RPMI7951 (cell line): ENCODE measurements around a stretch of chr10.

DNA sequence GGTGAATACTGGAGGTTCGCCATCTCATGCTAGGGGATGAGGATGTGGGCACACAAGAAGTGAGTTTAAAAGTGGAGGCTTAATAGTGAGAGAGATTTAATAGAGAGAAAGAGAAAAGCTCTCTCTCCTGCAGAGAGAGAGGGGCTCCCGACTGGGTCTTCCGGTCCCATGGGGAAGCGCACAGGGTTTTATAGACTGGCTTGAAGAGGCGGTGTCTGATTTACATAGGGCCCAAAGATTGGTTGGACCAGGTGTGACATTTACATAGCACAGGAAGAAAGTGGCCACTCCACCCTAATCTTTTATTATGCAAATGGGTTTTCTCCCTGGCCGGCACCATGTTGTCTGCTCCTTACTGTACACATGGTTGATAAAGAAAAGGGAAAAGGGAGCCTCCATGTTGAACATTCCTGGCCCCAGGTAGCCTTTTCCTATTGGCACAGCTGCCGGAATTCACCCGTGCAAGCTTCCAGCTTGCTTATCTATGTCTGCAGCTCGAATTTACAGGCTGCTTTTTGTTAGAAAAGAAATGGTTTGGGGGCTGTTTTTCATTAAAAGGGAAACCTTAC is 52.4 kb upstream of the SEPHS1 start:
- RAMPAGE, long total RNA = no peak

GRCh38 chr10:13499703-13500454 is 28.9 kb downstream of the BEND7 start:
- RAMPAGE, long total RNA = no peak

GRCh38 chr10:13803936-13804355 is 217.2 kb downstream of the PRPF18 start:
- RAMPAGE, long total RNA = no peak

- RAMPAGE, long total RNA = no peak
Observed at GRCh38 chr10:14074566-14074859, 256.2 kb downstream of the FRMD4A start.

- RAMPAGE, long total RNA = no peak
Observed at GRCh38 chr10:14518749-14519510, 188.2 kb upstream of the FRMD4A start.

DNA sequence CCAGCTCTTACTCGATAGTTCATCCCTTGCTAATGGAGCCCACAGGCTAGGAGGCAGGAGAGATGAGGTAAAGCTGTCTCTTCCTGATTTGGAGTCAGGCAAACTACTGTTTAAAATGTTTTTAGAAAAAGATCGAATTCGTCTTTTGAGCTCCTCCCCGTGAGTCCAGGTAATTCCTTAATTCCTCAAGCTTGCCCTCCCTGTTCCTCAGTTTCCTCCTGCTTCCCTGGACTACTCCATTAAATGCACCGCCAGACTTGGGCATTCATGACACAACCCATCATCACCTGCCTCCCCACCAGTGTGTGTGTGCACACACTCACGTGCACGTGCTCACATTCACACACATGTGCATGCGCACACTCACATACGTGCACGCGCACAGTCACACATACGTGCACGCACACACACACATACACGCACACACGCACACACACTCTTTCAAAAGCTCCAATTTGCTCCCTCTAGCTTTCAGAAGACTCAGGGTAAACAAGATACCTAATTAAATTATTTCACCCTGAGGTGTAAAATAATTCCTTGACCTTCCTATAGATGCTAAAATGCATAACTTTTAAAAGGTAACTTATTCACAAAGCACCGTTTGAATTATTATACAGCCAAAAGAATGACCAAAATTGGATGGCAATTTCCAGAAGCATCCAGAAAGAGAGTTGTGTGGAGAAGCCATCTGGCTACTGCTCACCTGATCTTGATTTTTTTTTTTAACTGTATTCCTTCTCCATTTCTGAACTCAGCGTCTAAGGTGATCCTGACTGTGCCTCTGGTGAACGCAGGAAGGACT is 216.6 kb downstream of the FAM107B start:
- RAMPAGE, long total RNA = no peak

DNA sequence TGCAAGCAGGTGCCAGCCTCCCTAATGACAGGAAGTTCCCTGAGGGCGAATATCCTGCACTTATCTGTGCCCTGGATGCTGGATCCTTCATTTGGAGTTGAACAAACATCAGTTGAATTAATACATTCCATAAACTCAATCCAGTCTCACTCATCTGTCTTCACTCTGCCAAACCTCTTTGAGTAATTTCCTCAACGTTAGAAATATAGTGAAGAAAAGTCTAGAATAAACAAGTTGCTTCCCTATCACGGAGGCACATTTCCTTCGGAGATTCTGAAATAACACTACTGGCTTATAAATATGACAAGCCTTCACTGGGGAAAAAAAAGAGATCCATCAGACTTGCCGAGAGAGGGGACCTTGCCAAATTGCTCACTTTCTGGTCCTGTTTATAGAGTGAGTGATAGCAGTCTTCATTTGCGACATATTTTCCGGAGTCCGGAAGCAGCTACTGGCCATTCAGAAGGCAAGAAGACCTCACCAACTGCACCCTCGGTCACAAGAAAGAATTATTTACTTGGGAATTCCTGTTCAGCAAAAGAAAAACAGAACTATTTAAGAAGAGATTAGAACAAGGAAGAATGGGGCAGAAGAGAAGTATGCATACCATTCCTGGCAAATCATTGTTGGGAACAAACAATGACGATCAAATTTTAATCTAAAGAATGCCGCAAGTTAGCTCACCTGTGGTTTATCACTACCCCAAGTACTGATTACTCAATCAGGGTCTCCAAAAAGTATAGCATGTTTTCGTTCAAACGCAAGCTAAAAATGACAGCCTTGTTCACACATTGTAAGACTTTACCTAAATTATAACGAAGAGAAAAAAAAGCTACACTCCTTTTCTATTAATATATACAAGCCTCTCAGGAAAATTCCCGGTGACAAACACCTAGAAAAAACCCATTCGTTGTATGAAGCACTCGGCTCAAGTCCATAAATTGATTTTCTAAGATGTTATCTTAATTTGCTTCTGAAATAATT is 196.2 kb downstream of the FAM107B start:
- RAMPAGE, long total RNA = no peak

DNA sequence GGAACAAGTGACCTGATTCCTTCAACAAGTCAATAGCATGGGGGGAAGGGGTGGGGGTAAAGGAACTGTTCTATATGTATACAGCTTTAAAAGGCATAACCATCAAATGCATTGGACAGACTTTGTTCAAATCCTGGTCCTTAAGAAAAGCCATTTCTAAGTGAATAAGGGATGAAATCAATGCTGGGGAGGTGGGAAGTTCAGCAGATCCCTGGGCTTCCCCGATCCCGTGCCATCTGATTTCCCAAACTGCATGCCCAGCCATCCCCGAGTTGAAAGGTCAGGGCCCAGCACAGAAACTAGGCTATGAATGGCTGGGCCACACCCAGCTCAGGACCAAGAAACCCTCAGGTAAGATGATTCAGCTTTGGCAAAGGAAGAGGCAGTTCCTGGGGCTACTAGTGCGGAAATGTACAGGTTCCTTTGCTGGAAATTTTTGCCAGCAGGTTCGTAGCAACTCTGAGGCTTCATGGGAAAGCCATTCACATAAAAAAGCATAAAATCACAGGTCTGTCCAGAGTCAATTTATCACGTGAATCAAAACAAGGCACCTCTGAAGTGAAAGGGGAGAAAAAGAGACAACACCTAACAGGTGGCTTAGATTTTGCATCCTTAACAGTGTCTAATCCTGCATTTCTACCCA is 182.7 kb downstream of the FAM107B start:
- RAMPAGE, long total RNA = no peak

GRCh38 chr10:14592545-14593136 is 182.1 kb downstream of the FAM107B start:
- RAMPAGE, long total RNA = no peak

DNA sequence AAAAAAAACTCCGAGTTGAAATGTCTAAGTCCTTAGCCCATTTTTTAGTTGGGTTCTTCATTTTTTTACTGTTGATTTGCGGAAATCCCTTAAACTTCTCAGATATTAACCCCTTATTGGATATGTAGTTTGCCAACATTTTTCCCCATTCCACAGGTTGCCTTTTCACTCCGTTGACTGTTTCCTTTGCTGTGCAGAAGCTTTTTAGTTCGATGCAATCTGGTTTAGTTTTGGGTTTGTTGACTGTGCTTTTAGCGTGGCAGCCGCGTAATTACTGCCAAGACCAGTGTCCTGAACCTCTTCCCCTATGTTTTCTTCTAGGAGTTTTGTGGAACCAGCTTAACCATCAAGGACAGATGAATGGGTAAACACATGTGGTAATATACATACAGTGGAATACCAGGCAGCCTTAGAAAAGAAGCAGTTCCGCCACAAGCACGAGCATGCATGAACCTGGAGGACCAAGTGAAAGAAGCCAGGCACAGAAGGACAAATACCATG is 176.7 kb downstream of the FAM107B start:
- RAMPAGE, long total RNA = no peak

- RAMPAGE, long total RNA = no peak
Observed at GRCh38 chr10:14602925-14603265, 171.8 kb downstream of the FAM107B start.

- RAMPAGE, long total RNA = no peak
Observed at GRCh38 chr10:14645129-14645670, 129.5 kb downstream of the FAM107B start.

- RAMPAGE, long total RNA = no peak
Observed at GRCh38 chr10:14749043-14749780, 25.5 kb downstream of the FAM107B start.

DNA sequence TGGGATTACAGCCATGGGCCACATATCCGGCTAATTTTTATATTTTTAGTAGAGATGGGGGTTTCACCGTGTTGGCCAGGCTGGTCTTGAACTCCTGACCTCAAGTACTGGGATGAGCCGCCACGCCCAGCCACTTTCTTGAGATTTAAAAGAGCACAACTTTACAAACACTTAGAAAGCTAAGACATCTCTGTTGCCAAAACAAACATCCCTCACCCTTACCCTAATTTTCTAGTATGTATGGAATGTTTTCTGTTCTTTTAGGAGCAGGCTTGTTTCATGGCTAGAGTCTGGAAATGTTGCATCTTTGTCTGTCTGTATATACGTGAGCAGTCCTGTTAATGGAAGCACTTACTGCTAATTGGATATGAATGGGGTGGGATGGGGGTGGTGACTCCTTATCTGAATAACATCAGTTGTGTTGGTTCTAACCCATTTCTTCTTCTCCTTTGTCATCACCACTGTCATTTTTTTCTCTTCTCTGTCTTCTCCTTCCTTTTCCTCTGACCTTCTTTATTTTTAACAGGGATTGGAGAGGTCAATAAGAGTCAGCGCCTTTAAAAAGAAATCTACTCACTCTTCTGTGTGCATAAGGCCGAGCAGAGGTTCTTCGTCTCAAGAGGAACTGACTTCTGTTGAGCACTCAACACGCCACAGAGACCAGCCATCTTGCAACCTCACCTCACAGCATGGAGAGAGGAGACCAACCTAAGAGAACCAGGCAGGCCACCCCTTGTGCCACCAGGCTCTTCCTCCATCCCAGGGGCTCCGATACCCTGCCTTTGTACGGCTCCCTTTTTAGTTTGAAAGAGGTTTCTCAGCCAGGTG is 3.1 kb downstream of the OLAH start:
- RAMPAGE, long total RNA = no peak

GRCh38 chr10:15167354-15168110 is 961 bp downstream of the NMT2 start:
- RAMPAGE, long total RNA = no peak

DNA sequence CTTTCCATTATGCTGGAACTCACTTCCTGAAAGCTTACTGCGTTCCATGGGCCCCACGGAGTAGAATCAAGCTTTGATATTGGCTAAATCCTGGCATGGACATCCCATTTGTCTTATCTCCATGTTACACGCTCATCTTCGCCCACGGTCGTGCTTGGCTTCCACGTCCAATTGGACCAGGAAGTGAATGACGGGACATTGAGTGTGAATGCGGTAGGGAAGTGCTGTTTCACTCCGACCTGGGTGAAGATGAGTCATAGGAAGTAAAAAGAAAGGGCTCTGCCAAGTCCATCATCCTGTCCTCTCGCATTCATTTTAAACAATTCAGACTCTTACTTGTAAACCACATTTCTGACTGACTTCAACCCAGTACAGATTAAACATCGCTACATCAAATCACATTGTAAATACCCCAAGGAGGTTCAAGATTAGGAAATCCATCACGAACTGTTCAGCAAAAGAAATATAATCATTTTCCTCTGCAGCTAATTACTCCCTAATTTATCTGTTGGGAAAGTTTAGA is 45.4 kb downstream of the FAM171A1 start:
- RAMPAGE, long total RNA = no peak

- RAMPAGE, long total RNA = no peak
Observed at GRCh38 chr10:15395843-15396337, 24.8 kb upstream of the FAM171A1 start.

- RAMPAGE, long total RNA = no peak
Observed at GRCh38 chr10:15539467-15539736, 168.3 kb upstream of the FAM171A1 start.

GRCh38 chr10:16628751-16629580 is 107.3 kb upstream of the C1QL3 start:
- RAMPAGE, long total RNA = no peak

GRCh38 chr10:16891796-16892403 is 74.7 kb upstream of the RSU1 start:
- RAMPAGE, long total RNA = no peak